Parietal lobe (tissue), 2 donors: Measurements from ENCODE around the genes CXCL5, THAP6 and CXCL10.

DNA sequence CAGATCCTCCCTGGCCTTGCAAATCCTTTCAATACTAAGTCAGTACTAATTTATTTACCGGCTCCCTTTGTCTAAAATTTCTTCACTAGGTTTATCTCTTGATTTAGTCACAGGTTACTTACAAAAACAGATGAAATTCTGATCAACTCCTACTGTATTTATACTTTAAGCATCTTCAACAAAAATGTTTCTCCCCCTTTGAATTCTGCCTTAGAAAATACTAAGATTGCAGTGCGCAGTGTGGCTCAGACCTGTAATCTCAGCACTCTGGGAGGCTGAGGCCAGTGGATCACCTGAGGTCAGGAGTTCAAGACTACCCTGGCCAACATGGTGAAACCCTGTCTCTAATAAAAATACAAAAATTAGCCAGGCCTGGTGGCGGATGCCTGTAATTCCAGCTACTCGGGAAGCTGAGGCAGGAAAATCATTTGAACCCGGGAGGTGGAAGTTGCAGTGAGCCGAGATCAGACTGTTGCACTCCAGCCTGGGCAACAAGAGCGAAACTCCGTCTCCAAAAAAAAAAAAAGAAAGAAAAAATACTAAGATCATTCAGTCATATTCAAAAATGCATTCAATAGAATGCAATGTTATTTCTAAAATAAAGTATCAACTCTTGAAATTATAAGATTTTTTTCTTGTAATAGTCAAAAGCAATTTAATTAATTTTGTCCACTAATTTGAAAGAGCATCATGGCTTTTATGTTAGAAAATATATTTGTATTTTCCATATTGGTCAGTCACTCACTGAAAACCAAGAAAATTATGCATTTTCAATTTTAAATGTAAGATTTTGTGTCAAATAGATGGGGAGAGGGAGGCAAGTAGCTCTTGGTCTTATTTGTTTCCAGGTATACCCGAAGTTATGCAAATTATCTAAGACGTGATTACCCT, 4.1 kb downstream of the ANKRD17 start:
- RAMPAGE, long total RNA: no peak

DNA sequence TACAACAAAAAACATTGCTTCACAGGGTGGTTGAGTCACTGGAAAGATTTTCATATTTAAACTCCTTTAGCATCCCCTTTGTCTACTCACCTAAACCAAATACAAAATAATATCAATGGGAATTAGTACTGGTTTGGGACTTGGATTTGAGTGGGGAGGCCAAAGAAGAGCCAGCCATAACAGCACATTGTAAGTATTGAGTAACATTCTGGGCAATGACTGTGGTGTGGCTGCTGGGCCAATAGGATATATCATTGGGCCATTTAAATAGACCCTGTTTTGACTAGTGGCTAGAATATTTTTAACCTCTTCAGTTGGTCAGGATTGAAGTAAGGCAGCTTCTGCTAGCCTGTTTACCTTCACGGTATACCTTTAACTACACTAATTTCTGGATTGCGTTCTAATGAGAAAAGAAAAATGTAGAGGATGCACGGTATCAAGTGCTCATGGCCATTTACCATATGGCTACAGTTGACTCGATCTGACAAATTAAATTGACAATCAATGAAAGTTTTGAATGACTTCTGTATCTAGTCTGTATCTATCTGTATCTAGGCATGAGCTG, 7.0 kb upstream of the ALB start:
- RAMPAGE, long total RNA: no peak

DNA sequence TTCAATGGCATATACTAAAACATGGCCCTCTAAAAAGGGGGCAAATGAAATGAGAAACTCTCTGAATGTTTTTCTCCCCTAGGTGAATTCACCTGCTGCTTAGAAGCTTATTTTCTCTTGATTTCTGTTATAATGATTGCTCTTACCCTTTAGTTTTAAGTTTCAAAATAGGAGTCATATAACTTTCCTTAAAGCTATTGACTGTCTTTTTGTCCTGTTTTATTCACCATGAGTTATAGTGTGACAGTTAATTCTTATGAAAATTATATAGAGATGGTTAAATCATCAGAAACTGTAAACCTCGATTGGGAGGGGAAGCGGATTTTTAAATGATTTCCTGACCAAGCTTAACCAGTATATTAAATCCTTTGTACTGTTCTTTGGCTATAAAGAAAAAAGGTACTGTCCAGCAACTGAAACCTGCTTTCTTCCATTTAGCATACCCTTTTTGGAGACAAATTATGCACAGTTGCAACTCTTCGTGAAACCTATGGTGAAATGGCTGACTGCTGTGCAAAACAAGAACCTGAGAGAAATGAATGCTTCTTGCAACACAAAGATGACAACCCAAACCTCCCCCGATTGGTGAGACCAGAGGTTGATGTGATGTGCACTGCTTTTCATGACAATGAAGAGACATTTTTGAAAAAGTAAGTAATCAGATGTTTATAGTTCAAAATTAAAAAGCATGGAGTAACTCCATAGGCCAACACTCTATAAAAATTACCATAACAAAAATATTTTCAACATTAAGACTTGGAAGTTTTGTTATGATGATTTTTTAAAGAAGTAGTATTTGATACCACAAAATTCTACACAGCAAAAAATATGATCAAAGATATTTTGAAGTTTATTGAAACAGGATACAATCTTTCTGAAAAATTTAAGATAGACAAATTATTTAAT, 4.3 kb downstream of the ALB start:
- RAMPAGE, long total RNA: no peak

DNA sequence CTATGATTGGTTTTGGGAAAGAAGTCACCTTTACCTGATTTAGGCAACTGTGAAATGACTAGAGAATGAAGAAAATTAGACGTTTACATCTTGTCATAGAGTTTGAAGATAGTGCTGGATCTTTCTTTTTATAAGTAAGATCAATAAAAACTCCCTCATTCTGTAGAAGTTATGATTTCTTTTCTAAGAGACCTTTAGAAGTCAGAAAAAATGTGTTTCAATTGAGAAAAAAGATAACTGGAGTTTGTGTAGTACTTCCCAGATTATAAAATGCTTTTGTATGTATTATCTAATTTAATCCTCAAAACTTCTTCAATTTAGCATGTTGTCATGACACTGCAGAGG, 7.2 kb downstream of the ALB start:
- RAMPAGE, long total RNA: no peak

- RAMPAGE, long total RNA: no peak
These were observed 12.7 kb upstream of the CXCL8 start for GRCh38 chr4:73727665-73728118.

GRCh38 chr4:73742640-73743079, 2.3 kb downstream of the CXCL8 start:
- RAMPAGE, long total RNA: no peak

- RAMPAGE, long total RNA: no peak
These were observed at the start of gene CXCL5 for GRCh38 chr4:73998157-73999178. Gene CXCL5 (minus strand): TSS chr4:73998677.

GRCh38 chr4:74096626-74097169, 2.3 kb downstream of the CXCL2 start:
- RAMPAGE, long total RNA: no peak

- RAMPAGE, long total RNA: no peak
These were observed 18.0 kb upstream of the CXCL2 start for GRCh38 chr4:74116834-74117602.

GRCh38 chr4:74375674-74376321, 10.9 kb downstream of the EREG start:
- RAMPAGE, long total RNA: no peak

DNA sequence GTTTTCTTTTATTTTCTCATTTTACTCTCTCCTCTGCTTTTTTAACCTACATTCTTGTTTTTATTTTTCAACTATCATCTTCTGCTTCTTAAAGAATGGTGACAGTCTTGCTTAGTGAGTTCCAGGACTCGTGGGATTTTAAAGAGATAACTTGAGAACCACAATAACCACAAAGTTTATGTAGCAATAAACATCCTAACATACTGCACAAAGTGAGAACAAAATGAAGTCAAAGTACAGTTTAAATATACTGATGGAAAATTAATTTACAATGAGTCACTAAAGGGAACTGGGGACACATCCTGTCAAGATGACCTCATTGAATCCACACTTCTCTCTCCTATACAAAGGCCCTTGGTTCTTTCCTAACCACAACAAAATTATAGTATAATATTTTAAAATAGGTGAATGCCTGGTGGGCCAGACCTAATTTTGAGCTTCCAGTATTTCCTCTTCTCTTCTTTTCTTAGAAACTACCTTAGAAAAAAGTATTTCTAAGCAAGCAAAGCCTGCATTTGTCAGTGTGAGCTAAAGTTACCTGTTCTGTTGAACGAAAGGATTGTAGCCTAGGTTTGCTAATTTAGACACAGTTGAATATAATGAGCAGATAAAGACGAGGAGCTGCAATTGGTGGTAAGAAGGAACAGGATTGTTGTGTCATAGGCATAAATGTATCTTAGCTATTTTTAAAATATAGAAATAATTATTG, 169.5 kb downstream of the BTC start:
- RAMPAGE, long total RNA: no peak

GRCh38 chr4:74944189-74944895, 11.4 kb downstream of the PARM1 start:
- RAMPAGE, long total RNA: no peak

DNA sequence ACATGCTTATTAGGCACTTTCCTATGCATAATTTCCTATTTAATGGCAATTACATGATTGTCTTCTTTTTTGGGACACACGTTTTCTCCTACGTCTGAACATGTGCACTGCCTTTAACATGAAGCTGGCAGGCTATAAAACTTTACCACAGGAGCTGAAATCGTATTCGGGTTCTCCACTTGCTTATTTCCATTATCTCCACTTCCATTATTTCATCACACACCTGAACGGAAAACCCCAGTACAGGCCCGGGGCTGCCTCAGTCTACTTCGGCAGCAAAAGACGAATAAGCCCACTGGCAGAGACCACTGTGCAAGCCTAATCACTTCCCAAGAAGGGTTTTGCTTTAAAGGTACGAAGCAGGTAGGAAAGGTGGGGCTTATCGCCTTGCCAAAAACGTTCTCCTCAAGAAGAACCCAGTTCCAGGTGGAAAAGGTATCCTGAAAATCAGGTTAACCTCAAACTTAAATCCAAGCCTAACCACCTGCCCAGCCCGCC, 507 bp downstream of the RCHY1 start:
- RAMPAGE, long total RNA: no peak

GRCh38 chr4:75514145-75515267, at the start of gene THAP6:
Gene THAP6 (plus strand): TSS chr4:75514473.
- RAMPAGE, long total RNA: no peak

- RAMPAGE, long total RNA: no peak
These were observed 4.3 kb downstream of the G3BP2 start for GRCh38 chr4:75668818-75669331.

DNA sequence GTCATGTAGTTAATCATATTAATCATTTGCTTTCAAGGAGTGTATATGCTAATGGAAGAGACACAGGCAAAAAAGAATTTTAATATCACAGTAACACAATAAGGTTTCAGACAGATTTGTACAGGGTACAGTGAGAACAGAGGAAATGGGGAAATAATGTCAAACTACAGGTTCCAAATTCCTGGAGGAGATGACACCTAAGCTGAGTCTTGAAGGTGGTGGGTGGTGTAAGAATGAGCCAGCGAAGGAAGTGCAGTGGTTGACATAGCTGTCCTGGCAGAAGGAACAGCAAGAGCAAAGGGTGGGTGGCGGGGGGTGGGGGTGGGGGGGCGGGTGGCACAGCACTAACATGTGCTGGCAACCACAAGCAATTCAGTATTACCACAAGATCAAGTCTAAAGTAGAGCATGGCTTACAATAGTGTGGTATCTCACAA, 13.1 kb upstream of the G3BP2 start:
- RAMPAGE, long total RNA: no peak

DNA sequence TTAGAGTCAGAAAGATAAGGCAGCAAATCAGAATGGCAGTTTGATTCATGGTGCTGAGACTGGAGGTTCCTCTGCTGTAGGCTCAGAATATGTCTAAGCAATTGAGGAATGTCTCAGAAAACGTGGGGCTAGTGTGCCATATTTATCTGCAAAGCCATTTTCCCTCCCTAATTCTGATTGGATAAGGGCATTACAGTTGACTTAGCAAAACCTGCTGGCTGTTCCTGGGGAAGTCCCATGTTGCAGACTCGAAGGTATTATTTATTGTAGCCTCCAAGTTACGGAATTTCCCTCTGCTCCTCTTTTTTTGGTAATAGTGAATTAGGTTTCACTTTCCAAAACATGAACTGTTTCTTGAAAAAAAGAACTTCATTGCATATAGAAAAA, at the start of gene CXCL10:
TSS of gene CXCL10 (minus strand) at position 115 of the 387 bp plus-strand sequence.
- RAMPAGE, long total RNA: no peak

GRCh38 chr4:76187028-76187605, 26.5 kb downstream of the SCARB2 start:
- RAMPAGE, long total RNA: no peak

GRCh38 chr4:76206488-76207034, 7.1 kb downstream of the SCARB2 start:
- RAMPAGE, long total RNA: no peak

GRCh38 chr4:76208139-76208785, 5.4 kb downstream of the SCARB2 start:
- RAMPAGE, long total RNA: no peak